A375 (cell line): ENCODE measurements around the genes STX18, MRFAP1 and S100P.

DNA sequence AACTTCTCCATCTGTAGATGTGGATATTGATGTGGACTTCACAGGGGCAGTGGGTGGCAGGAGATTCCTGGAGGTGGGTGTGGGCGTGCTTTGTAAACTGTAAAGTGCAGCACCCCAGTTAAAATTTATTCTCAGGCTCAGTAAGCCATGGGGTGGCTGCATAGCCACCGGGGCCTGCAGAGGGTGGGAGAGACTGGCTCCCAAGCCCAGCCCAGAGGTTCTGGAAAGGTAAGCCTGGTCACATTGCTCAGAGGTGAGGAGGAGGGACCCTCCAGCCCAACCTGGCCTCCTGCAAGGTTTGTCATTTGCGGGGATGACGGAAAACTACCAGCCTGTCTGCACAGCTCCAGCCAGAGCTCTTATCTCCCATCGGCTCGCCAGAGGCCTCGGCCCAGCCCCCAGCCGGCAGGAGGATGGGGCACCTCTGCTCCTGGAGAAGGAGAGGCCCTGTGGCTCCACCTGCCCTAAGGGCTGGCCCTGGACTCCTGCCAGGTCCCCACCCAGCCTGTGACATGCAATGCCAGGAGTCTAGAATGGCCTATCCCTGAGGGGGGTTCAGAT lies 14.0 kb downstream of the ADRA2C start:
- RAMPAGE, long total RNA = no peak

GRCh38 chr4:4339249-4339995 lies 47.5 kb upstream of the NSG1 start:
- RAMPAGE, long total RNA = no peak

GRCh38 chr4:4348366-4349021 lies 38.4 kb upstream of the NSG1 start:
- RAMPAGE, long total RNA = no peak

GRCh38 chr4:4392243-4393088 lies 5.6 kb downstream of the NSG1 start:
- RAMPAGE, long total RNA = no peak

GRCh38 chr4:4395762-4396871 lies 9.2 kb downstream of the NSG1 start:
- RAMPAGE, long total RNA = no peak

DNA sequence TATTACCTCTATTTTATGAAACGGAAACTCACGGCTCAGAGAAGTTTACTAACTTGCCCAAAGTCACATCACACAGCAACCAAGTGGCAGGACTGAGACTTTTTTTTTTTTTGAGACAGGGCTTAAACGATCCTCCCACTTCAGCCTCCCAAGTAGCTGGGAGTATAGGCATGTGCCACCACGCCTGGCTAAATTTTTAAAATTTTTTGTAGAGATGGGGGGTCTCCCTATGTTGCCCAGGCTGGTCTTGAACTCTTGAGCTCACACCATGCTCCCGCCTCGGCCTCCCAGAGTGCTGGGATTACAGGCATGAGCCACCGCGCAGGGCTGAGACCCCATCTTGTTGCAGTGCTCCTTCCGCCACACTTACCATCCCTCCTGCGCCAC lies 34.3 kb downstream of the NSG1 start:
- RAMPAGE, long total RNA = no peak

- RAMPAGE, long total RNA = no peak
Measured at GRCh38 chr4:4444200-4444874, 57.4 kb downstream of the NSG1 start.

DNA sequence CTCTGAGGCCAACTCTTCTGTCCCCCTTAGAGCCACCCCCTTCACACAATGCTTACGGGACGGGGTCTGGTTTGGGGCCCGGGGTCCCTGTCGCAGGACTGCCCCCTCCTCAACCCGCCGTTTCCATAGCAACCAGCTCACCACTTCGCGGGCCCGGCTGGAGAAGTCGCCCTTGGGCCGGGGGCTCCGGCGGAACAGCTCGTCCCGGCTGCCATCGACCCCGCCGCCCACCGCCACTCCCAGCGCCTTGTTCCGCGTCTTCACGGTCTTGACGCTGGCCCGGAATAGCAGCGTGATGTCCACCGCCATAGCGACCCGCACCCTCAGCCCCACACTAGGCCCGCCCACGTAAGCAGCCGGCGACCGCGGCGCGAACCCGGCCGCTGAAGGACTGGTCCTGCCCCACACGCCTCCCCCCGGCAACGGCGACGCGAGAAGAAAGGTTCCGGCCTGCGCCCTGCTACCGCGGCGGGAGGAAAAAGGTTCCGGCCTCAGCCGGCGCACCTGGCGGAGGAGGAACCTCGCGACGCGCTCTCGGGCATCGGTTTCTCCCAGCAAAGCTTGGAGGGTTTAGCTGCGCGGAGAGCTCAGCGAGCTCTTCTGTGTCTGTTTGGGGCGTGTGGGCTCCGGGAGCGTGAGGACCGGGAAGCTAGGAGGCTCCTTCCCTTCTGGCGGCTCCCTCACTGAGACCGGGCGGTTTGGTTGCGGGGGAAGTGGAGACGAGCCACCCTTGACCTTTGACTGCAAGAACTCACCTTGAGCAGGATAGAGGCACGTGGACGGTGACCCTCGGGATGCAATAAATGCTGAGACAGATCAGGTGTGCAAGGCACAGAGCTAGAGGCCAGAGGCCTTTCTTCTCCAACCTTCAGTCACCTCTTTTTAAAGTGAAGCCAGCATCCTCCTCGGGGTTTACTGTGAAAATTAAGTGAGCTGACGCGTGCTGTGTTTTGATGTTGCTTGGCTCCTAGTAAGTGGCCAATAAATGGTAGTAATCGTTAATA lies at the start of gene STX18:
Gene STX18, minus strand, starts transcription at position 393 of the 1,004 bp plus-strand sequence.
- RAMPAGE, long total RNA = no peak

GRCh38 chr4:4861134-4861546 lies 1.7 kb downstream of the MSX1 start:
- RAMPAGE, long total RNA = no peak

- RAMPAGE, long total RNA = no peak
Measured at GRCh38 chr4:5869807-5870670, 22.8 kb downstream of the CRMP1 start.

DNA sequence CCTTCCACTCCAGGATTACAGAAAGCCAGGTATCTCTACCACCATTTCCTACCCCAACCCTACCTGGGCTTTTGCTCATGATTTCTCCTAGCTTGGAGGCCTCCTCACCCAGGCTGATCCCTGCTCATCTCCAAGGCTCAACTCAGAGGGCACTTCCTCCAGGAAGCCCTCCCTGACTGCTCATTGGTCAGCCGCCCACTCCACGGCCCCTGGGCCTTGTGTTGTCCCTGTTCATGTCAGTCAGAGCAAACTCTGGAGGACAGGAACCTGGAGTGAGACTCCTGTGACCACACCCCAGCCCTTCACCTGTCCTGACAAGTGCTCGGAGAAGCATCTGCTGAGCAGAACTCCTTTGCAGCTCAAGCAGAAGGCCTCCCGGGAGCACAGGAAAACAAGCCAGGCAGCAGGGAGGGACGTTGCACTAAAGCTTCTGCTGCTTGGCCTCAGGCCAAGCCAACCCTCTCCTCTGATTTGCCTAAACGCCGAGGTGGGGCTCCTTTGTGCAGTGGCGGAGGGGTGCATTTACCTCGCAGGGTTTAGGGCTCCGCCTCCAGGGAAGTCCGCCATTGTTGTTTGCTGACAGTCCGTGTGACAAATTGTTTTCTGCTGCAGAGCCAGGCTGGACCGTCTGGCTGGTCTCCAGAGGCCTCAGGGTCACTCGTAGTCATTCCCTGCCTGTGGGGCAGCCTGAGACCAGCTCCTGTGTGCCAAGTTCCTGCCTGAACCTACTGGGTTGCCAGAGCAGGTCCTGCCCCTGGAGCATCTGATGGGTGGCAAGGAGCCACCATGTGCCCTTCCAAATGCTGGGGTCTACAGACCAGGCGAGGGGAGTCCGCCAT lies 63.5 kb upstream of the CRMP1 start:
- RAMPAGE, long total RNA = no peak

DNA sequence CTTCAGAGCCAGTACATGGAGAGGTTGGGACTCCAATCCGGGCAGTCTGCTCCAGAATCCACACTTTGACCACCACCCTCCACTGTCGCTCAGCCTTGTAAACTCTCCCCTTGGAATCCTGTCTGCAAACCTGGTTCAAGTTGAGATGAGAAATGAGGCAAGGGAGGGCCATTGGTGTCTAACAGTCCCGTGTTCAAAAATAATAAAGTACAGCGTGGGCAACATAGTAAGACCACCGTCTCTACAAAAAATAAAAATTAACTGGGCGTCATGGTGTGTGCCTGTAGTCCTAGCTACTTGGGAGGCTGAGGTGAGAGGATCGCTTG lies 22.6 kb upstream of the JAKMIP1 start:
- RAMPAGE, long total RNA = no peak

DNA sequence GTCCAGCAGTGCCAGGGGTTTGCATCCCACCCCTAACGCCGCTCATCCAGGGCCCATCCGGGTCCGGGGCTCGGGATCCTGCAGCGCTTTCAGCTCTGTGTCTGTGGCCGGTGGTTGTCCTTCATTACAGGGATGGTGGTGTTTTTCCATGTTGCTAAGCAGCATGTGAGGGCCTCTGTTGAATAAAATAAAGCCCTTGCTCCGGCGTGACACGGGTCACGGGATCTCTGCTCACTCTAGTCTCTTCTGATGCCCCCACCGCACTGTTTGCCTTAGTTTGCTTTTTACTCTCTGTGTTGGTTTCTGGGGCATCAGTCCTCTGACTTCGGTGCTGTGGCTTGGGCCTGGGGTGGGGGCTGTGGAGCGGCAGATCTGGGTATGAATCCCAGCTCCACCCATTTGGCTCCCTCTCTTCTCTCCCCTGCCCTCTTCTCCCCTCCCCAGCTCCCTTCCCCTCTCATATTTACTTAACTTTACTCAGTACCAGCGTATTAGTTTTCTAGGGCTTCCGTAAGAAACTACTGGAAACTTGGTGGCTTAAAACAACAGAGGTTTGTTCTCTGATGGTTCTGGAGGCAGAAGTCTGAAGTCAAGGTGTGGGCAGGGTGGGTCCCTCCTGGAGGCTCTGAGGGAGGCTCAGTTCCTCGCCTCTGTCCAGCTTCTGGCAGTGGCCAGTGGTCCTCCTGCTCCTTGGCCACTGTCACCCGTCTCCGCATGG lies 6.7 kb downstream of the WFS1 start:
- RAMPAGE, long total RNA = no peak

- RAMPAGE, long total RNA = no peak
Measured at GRCh38 chr4:6563446-6564289, 11.3 kb upstream of the MAN2B2 start.

GRCh38 chr4:6618782-6619278 lies 21.7 kb upstream of the MRFAP1 start:
- RAMPAGE, long total RNA = no peak

DNA sequence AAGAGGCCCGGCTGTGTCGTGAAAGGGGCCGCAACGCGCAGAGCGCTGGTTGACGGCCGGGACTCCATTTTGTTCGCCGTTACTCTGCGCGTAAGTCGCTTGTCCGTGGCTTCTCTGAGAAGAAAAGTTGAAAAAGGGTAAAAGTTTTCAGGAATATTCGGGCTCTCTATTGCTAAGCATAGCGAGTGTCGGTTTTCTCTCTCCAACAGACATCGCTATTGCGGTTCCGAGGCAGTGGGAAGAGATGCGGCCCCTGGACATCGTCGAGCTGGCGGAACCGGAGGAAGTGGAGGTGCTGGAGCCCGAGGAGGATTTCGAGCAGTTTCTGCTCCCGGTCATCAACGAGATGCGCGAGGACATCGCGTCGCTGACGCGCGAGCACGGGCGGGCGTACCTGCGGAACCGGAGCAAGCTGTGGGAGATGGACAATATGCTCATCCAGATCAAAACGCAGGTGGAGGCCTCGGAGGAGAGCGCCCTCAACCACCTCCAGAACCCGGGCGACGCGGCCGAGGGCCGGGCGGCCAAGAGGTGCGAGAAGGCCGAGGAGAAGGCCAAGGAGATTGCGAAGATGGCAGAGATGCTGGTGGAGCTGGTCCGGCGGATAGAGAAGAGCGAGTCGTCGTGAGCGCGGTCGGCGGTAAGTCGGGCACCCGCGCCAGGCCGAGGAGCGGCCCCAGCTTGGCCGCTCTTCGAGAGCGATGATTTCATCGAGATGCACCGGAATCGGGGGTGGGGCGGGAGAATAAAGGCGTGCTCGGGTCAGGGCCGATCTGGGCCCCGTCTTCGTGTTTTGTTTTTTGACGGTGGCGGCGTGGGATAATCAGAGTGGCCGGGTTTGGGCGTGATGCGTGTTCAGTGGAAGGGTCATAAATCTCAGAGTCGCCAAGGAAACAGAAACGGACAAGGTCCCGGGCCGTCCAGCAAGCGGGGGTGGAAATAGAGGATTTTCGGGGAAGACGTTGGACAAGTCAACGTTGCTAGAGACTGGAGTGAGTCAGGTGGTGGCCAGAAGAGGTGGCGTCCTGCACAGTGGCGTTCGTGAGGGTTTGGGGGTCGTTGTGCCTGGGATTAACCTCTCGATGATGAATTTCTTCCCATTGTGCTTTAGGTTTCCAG lies at the start of gene MRFAP1:
Gene MRFAP1, plus strand, starts transcription at position 67 of the 1,119 bp plus-strand sequence.
- RAMPAGE, long total RNA = no peak

DNA sequence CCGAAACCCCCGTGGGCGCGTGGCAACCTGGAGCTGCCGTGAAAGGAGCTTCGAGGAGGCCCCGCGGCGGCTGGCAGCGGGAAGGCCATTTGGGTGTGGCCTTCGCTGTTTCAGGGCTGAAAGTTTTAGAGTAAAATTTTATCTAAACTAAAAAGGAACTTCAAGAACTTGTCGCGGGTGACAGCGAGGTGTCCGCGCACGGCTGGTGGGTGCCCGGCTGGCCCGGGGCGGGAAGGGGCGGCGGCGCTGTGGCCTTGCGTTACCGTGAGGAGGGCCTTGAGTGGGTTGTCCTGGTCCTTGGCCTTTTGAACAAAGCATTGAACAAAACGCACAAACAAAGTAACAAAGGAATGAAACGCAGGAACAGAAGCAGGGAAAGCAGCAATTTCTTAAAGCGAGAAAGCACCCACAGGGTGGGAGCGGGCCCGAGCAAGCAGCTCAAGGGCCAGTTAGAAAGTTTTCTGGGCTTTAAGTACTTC lies 16.0 kb upstream of the ENSG00000170846 start:
- RAMPAGE, long total RNA = no peak

DNA sequence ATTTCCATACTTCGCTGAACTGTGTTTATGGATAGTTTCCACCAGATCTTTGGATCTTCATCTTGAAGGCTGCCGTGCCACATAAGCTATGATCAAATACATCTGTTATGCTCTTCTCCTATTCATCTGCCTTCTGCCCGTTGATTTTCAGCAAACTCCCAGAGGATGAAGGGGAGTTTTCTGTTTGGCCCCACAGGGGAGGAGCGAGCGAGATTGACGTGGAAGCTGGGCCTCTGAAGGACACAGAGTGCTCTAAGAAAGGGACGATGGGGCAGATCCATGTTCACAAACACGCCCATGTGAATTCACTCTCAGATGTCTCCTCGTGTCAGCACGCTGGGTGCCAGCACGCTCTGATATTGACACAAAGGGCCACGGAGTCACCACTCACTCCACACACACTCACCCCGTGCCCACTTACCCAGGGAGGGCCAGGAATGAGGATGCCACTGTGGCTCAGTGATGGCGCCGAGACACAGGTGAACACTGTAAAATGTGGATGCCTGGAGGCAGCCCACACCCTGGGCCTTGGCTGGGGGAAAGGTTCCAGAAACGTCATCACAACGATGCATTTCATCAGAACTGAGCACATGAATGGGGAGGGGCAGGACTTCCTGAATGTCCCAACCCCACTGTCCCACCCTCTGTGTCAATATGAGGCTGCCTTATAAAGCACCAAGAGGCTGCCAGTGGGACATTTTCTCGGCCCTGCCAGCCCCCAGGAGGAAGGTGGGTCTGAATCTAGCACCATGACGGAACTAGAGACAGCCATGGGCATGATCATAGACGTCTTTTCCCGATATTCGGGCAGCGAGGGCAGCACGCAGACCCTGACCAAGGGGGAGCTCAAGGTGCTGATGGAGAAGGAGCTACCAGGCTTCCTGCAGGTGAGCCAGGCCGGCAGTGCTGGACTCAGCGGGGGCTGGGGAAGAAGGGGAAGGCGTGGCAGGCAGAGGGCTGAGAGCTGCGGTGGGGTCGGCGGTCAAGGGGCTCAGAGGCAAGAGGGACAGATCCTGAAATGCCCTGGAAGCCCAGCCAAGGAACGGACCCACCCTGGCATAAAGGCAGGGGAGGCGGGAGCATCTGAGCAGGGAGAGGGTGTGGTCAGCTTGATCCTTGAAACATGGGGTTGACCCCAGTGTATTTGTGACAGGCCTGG lies at the start of gene S100P:
Gene S100P, plus strand, starts transcription at position 695 of the 1,159 bp plus-strand sequence.
- RAMPAGE, long total RNA = no peak

- RAMPAGE, long total RNA = no peak
Measured at GRCh38 chr4:6749262-6749996, 33.1 kb upstream of the KIAA0232 start.

DNA sequence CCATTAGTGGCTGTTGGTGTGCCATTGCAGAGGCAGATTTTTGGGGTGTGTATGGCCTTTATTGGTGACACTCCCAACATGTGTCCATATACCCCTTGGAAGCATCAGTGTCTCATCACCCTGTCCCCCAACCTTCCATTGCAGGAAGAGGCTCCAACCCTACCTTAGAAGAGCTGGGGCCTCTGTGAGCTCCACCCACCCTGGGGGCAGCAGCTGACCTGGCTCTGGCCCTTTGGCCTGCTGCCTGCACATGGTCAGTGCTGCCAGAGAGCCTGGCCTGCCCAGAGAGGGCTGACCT lies 27.5 kb upstream of the KIAA0232 start:
- RAMPAGE, long total RNA = no peak